Cytotoxic T cell (primary cell): ENCODE data around the genes DENND2A and DENND11.

- PRO-cap, 2 experiments: peak in 1 of 2 experiments; most common minus-strand start chr7:139077010 (in 1)
Observed at GRCh38 chr7:139076910-139077232, 32.6 kb downstream of the ZC3HAV1 start.

GRCh38 chr7:139094980-139095834 is 14.3 kb downstream of the ZC3HAV1 start:
- PRO-cap, 2 experiments: peak in 2 of 2 experiments; most common plus-strand start chr7:139095544 (in 2); most common minus-strand start chr7:139095047 (in 1)

- PRO-cap, 2 experiments: peak in 2 of 2 experiments; most common plus-strand start chr7:139363054 (in 2)
Observed at GRCh38 chr7:139362893-139363146, 3.1 kb downstream of the LUC7L2 start.

GRCh38 chr7:139719922-139721235 is 57.4 kb downstream of the HIPK2 start:
- PRO-cap, 2 experiments: no peak in any of the 2 experiments

- PRO-cap, 2 experiments: no peak in any of the 2 experiments
Observed at GRCh38 chr7:139737700-139738524, 39.9 kb downstream of the HIPK2 start.

- PRO-cap, 2 experiments: no peak in any of the 2 experiments
Observed at GRCh38 chr7:139745611-139745939, 32.2 kb downstream of the HIPK2 start.

- PRO-cap, 2 experiments: no peak in any of the 2 experiments
Observed at GRCh38 chr7:139772008-139772666, 5.7 kb downstream of the HIPK2 start.

GRCh38 chr7:139855405-139855897 is 26.4 kb downstream of the TBXAS1 start:
- PRO-cap, 2 experiments: no peak in any of the 2 experiments

GRCh38 chr7:140056892-140057505 is 5.8 kb downstream of the PARP12 start:
- PRO-cap, 2 experiments: no peak in any of the 2 experiments

- PRO-cap, 2 experiments: no peak in any of the 2 experiments
Observed at GRCh38 chr7:140275410-140276019, 98.7 kb upstream of the KDM7A start.

- PRO-cap, 2 experiments: no peak in any of the 2 experiments
Observed at GRCh38 chr7:140348968-140349619, 49.2 kb downstream of the SLC37A3 start.

DNA sequence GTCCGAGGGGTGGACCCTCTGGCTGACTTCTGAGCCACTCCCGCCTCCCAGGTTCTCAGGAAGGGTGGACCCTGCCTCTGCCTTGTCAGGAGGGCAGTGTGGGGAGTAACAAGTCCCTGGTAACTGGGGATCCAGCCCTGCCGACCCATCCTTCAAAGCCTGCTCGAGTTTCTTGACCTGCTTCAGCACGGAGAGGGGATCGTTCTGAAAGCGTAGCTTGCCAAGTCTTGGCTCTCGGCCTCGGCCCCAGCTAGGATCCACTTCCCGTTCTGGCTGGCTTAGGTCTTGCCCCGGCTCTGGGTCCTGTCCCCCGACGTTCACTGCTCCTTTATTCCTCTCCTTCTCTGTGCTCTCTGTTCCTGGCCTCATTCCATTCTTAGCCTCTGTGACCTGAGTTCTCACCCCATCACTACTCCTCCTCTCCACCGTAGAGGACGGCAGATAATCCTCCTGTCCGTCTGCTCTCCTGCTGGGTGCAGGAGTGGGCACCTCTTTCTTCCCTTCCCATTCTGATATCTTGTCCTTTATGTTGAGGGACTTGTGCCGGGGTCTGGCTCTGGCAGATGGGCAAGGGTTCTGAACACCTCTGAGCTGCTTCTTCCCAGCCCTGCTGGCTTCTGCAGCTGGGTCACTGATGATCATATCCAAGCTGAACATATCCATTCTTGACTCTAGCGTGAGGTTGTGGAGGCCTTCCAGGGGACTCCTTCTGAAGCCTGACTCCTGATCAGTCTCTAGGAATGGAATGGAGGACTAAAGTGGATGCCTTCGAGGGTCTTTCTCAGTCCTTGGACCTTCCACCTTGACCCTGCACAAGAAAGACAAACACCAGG is 38.7 kb downstream of the DENND2A start:
- PRO-cap, 2 experiments: no peak in any of the 2 experiments

DNA sequence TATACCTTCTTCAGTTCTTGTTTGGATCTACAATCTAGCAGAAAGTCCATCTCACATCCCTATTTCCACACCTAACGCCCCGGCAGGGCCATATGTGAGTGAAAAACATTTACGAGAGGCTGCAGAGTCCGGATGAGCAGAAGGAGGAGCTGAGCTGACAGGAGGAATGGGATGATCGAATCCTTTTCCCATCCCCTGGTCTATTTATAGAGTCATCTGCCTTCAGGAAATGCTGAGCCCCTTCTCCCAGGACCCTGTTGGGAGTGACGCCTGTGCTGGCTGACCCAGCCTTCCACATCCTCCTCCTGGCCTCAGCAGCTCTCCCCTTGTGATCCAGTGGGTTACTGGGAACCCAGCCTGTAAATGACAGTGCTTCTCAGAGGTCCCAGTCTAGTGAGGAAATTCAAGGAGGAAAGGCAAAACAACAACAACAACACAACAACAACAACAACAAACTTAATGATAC is 16.6 kb downstream of the DENND2A start:
- PRO-cap, 2 experiments: no peak in any of the 2 experiments

DNA sequence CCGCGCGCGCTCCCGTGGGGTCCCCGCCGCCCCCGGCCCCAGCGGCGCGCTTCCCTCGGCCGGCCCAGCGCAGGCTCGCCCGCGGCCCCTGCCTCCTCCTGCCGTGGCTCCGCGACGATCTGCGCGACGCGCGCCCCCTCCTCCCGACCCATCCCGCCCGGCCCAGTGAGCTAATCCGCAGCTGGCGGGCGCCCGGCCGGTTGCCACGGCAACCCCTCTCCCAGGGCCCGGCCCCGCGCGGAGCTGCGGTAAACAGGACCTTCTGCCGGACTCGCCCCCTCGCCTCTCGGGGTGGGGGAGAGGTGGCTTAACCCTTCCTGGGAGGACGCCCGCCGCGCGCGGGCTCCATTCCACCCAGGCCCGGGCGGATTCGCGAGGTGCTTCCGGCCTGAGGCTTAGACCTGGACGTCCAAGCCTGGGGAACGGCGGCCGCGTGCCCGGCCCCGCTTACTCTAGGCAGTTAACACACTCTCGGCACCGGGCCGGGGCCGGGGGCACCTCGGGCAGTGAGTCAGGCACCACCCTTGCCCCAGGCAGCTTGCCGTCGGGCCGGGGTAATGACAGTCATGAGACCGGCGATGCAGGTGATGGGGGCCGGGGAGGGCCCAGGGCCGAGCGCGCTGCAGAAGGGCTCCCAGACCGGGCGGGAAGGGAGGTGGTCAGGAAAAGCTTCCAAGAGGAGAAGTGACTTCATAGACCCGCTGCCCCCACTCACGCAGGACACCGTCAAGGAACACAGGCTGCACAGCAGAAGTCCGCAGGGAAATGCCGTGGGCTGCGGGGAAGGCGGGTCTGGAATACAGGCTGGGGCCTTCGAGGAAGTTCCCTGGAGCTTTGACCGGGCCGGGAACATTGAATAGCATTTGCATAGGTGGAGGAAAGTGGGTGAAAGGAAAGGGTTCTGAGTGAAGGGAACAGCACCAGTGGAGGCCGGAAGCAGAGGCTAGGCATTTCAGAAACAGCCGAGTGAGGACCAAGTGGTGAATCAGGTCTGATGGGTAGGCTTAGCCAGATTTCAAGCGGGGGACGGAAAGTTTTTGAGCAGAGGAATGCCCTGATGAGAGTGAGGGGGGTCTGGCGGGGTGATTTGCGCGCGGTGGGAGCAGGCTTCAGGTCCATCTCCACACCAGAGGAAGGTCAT is at the start of gene DENND2A:
TSS of gene DENND2A (minus strand) at position 123 of the 1,141 bp plus-strand sequence.
- PRO-cap, 2 experiments: peak in 2 of 2 experiments; most common minus-strand start position 121 of the sequence (in 2)

DNA sequence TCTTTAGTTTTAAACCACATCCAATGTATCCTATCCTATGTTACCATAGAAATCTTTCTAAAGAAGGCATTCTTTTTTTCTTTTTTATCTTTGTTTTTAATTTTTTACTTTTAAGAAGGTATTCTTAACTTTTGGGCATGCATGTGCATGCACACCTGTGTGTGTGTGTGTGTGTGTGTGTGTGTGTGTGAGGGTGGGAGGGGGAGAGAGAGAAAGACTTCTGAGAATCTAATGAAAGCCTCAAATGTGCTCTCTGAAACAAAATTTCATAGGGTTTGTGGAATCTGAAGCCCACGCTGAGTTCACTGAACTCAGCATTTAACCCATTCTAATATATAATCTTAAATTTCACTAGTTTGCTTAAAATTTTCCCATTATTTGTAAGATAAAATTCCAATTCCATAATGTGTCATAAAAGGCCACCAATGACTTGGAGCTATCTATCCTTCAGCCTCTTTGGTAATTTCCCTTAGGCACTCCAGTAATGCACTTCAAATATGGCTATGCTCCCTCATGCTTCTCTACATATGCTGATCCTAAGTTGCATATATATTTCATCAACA is 112.6 kb downstream of the BRAF start:
- PRO-cap, 2 experiments: no peak in any of the 2 experiments

- PRO-cap, 2 experiments: no peak in any of the 2 experiments
Observed at GRCh38 chr7:140824358-140824751, 100.4 kb downstream of the BRAF start.

GRCh38 chr7:140911131-140911510 is 13.6 kb downstream of the BRAF start:
- PRO-cap, 2 experiments: no peak in any of the 2 experiments

- PRO-cap, 2 experiments: peak in 2 of 2 experiments; most common plus-strand start chr7:141702227 (in 1); most common minus-strand start chr7:141702153 (in 1)
Observed at GRCh38 chr7:141702015-141702769, at the start of gene DENND11. TSS of gene DENND11 (minus strand) at chr7:141702166.

GRCh38 chr7:142104624-142105278 is 6.8 kb upstream of the MGAM2 start:
- PRO-cap, 2 experiments: no peak in any of the 2 experiments

DNA sequence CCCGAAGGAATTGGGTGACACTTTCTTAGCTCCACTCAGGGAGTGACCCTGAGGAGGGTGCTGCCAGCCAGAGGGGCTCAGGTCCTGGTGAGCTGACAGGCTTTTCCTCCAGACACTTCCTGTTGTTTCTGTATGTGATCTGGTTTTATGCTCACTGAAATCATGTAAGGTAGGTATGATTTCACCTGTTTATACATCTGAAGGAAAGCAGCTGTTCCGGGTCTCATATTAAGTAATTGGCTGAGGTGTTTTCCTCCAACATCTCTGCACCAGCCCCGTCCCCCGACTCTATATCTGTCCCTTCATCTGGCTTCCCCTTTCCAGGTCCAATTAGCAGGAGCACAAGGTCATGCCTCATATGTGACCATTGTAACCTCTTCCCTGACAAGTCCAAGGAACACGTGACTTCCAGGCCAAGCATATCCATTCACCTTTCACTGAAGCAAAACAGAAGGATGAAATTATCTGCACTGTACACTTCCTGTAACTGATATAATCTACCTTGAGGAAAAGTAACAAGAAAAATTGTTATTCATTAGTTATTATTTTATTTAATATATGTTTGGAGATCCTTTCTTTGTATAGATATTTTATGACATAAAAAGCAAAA is 66.5 kb upstream of the PRSS58 start:
- PRO-cap, 2 experiments: no peak in any of the 2 experiments